Peritoneum (tissue), 1 donor: ENCODE measurements around a stretch of chr11.

- PRO-cap, result no peak
Measured at GRCh38 chr11:10729209-10729730, 21.8 kb upstream of the CTR9 start.

- PRO-cap, result no peak
Measured at GRCh38 chr11:10908747-10909077, 50.9 kb upstream of the ZBED5 start.

DNA sequence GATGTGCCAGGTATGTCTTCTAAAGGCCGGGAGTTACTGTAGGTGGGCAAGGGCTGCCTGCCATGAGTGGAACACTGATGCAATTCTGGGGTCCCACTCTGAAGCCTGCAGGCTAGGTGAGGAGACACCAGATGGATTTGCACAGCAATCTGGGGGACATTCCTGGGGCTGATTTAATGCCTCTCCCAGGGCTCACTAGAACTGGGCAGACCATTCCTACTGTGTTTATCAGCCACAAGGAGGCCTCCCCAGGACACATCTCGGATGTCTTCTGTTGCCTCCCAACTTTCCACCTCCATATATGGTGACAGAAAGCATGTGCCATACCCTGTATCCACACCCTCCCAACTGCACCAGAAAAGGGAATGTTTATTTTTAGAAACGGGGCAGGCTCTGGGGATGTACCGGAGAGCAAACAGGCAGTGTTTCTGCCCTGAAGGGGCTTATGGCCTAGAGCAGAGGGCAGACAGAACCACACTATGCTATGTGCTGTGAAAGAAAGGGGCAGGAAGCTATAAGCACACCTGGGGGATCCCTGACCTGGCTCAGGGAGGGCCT is 181.8 kb downstream of the CSNK2A3 start:
- PRO-cap, result no peak

- PRO-cap, result no peak
Measured at GRCh38 chr11:11436646-11437332, 83.7 kb upstream of the CSNK2A3 start.

GRCh38 chr11:11582025-11582824 is 39.6 kb downstream of the GALNT18 start:
- PRO-cap, result no peak

DNA sequence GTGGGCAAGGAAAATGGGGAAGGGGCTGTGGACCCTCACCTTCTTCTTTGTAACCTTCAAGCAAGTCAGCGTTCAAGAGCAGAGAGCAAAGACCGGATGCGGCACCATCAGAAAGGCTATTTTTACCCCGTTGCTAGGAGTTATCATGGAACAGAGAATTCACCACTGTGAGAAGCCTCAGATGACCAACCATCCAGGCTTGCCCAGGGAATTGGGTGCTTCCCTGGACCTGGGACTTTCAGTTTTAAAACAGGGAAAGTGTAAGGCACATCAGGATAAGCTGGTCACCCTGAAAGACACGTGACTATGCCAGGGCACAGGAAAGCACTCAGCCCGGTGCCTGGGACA is 10.5 kb downstream of the GALNT18 start:
- PRO-cap, result no peak

DNA sequence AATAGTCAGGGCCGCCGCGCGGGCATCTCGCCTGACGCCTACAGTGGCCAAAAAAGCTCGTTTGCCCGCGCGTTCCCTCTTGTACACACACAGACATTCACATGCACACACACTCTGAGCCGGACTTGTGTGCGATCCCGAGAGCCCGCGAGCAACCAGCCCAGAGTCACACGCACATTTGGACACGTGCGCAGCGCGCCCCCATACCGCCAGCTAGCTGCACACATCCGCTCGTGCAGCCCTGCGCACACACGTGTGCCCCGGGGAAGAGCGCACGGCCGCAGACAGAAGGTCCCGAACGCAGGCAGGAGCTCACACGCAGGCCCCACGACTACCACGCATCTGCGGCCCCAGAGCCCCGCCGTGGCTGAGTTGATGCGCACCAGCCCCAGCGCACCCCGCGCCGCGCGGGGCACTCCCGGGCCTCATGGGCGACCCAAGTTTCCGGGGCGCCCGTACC is 875 bp downstream of the GALNT18 start:
- PRO-cap, result no peak

GRCh38 chr11:11909758-11910597 is 68.2 kb downstream of the USP47 start:
- PRO-cap, result no peak

GRCh38 chr11:11916798-11917790 is 75.3 kb downstream of the USP47 start:
- PRO-cap, result no peak

GRCh38 chr11:12079956-12080773 is 30.2 kb upstream of the MICAL2 start:
- PRO-cap, result no peak

DNA sequence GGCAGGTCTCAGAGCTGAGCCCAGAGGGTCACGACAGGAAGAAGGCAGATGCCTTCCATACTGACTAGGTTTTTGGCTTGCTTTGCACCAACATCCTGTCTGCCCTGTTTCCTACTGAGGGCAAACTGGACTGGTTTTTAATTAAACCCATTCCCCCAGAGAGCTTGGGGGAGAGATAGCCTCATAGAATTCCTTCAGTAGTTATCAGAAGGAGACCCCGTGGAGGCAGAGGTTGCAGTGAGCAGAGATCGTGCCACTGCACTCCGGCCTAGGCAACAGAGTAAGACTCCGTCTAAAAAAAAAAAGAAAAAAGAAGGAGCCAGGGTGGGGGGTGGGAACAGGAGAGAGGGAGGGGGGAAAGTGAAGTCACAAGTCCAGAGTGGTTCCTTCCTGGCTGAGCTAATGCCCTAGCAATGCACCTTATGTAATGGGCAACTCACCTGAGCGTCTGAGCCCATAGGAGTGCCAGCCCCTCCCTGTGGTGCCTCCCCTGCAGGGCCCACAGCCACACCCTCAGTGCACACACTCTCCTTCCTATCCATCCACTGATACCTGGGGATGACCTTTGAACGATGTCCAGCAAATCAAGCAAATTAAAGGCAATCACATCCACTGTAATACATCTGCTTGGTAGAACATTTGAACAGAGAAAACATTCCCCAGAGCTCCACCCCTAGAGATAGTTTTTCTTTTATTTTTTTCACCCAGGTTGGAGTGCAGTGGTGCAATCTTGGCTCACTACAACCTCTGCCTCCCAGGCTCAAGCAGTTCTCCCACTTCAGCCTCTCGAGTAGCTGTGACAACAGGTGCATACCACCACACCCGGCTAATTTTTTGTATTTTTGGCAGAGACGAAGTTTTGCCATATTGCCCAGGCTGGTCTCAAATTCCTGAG is 19.7 kb upstream of the MICAL2 start:
- PRO-cap, result no peak

DNA sequence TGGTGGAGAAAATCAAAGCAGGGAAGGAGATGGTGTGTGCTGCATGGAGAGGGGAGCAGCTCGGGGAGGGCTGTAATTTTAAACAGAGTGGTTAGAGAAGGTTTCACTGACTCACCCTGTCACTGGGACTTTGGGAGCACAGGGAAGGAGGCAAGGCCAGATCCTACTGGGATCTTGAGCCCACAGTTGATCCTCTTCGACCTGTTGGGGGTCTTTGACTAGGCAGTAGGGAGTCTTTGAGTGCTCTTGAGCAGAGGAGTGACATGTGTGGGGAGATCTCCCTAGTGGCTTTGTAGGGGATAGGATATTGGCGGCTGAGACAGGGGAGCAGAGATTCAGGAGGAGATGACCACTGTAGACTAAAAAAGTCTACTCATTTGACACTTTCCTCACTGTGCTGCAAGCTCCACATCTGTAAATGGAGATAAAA is 17.1 kb downstream of the MICAL2 start:
- PRO-cap, result no peak

DNA sequence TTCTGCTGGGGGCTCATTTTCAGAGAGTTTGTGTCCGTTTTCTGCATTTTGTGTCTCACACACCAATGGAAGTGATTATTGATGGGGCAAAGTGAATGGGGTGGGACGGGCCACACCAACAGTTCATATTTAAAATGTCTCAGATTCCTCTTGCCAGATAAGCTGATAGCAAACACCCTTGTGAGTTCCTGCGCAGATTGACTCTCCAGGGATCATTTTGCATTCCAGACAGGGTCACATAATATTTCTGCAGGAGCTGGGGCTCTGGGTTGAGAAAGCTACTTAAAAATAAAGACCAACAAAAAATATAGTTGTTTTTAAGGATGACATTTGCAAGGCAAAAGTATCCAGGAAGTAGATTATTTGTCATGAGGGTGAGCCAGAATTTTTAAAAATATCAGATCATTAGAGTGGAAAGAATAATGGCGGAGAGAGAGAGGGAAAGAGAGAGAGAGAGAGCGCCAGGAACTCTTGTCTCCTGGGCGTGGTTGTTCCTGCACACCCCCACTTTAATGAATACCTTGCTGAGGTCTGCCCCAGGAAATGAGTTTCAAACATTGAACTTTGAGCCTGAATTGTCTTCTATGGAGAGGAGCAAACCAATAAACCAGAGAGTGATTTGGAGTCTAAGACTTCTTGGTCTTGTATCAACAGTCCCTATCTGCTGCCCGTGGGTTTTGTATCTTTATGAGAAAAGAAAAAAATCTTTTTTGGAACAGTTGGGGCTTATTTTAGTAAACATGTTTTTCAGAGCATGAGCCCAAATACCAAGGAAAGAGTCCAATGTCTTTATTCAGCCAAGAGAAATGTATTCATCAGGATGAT is 33.3 kb downstream of the MICAL2 start:
- PRO-cap, result no peak

GRCh38 chr11:12149631-12150384 is 39.4 kb downstream of the MICAL2 start:
- PRO-cap, result no peak

GRCh38 chr11:12159462-12160118 is 49.2 kb downstream of the MICAL2 start:
- PRO-cap, result no peak

- PRO-cap, result no peak
Measured at GRCh38 chr11:12166939-12167732, 56.7 kb downstream of the MICAL2 start.

DNA sequence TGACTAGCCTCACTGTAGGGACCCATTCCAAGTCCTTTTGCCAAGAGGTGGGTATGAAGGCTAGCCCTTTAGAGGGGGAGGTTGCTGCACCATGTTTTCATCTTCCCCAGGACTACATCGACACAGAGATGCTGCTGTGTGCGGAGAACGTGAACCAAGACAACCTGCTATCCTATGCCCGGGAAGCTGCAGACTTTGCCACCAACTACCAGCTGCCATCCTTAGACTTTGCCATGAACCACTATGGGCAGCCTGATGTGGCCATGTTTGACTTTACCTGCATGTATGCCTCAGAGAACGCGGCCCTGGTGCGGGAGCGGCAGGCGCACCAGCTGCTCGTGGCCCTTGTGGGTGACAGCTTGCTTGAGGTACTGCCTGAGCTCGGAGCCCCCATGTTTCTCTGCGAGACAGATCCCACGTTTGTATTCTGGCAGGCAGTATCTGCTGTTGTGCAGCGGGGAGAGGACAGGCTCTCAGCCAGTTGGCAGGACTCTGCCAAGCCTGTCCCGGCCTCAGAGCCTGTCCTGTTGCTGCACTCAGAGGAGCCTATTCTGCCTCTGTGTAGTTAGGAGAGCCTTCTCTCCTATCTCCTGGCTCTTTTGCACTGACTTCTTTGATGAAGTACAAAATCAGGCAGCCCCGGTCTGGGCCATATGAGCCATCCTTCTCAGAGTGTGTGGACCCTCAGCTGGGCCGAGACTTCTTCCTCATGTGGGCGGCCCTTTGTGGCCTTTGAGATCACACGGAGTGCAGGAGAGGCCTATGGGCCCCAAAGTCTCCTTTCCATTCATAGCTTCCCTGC is 109.9 kb downstream of the MICAL2 start:
- PRO-cap, result no peak

DNA sequence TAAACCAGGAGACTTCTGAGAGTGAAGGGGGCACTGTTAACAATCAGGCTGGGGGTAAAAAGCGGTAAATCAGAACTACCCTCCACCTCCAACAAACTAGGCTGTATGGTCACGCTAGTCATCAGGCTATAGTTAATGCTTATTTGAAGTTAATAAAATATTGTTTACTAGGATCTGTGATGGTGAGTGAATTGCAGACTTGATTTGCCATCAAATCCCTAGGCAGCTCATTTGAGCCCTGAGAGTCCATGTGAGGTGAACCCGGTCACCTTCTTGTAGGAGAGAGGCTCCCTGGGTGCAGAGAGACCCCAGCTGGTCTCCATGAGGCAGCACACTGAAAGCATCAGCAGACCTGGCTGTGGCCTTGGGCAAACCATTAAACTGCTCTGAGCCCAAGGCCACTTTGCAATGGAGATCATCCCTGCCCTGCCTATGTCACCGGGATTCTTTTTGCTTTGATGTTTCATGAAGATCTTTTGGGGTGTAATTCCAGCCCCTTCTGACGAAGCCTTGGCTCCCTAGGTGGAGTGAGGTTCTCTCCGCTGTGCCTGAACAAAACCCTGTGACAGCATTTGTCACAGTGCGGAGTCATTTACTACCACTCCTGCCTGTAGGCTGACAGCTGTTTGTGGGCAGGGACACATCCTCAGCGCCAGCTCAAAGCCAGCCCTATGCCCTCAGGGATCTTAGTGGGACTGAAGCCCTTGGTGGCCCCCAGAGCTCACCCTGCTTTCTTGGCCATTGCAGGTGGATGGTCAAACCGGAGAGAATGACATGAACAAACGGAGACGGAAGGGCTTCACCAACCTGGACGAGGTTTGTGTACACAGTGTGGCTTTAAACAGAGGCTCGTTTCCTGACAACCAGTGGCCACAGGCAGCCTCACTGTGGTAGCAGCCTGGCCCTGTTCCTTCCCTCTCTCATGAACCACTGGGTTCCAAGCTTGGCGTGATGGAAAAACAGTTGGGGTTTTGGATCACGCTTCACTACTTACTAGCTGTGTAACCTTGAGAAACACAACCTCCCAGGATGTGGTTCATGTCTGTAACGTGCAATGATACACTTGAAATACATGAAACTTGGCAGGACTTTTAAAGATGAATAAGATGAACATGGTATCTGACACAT is 125.4 kb downstream of the MICAL2 start:
- PRO-cap, result no peak

GRCh38 chr11:12258133-12258919 is 119.0 kb upstream of the PARVA start:
- PRO-cap, result no peak

DNA sequence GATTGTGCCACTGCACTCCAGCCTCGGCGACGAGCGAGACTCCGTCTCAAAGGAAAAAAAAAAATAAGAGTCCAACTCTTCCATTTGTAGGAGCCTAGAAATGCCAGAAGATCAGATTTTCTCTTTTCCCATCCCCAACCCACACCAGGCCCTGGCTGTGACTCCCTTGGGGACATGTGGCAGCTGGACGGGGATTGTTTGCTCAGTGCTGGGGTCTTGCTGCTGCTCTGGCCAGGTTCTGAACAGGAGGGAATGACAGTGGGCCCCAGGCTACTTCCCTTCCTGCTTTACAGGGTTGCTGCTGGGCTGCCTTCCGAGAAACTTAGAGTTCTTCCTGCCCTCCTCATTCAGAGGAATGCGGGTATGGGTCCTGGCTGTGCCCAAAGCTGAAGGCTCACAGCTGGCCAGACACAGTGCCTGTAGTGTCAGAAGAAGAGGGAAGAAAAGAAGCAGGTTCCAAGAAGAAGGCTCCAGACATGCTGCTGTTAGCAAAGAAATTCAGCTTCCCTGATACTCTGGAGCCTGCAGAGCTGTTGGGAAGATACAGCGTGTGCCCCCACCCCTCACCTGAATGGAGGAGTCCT is 108.3 kb upstream of the PARVA start:
- PRO-cap, result no peak